Retinal pigment epithelial cell (primary cell): ENCODE measurements around a stretch of chr11.

DNA sequence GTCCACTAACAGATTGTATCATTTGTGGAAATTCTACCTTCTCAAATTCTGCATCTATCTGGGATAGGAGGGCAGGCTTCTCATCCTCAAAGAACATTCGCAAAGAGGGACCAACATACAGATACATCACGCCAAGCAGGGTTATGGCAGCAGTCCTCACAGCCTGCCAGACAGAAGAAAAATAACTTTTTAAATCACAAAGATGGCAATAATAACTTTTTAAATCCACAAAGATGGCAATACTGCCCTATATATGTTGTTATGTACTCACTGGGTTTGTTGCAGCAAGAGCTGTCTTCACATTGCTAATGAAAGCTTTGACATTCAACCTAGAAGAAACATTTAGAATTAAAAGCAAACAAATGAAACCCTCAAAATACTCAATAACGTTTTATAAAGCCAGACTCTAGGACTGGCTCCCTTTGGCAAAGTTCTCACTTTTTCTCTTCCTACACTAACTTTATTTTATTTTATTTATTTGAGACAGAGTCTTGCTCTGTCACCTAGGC lies 61.2 kb downstream of the F2 start:
- RRBS, result no CpG with 5 or more reads among the region's 3 CpGs

DNA sequence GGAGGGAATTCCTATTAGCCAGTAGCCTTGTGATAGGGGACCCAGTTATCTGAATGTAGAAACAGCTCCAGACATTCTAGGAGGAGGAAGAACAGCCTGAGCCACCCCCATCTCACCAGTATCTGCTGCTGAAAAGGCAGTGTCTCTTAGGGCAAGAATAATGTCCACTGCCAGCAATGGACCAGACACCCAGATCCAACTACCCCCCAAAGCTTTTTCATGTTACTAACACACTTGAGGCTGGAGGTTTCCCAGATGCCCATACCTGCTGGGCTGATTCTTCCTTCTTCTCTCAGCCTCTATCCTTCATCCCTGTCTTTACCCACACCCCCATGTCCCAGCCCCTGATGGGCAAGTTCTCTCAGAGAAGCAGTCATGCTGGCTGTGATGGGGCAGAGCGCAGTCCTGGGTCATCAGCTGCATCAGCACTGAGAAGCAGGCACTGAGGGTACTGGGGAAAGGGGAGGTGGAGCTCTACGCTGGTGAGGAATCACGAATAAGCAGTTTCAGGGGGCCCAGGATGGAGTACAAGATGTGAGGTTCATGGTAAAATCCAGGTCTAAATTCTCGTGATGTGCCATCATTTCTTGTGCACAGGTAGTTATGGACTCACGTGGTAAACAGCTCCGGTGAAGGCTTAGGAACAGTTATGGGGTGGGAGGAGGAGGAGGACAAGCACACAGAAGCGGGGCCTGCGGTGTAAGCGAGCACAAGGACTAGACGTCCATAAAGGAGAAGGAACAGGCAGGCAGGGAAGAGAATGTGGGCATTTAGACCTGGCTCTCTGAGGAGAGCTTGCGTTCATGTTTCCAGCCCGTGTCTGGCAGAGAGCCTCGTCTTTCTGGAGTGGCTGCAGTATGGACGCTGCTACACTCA lies 12.4 kb upstream of the CKAP5 start:
- RRBS, result no CpG with 5 or more reads among the region's 14 CpGs

DNA sequence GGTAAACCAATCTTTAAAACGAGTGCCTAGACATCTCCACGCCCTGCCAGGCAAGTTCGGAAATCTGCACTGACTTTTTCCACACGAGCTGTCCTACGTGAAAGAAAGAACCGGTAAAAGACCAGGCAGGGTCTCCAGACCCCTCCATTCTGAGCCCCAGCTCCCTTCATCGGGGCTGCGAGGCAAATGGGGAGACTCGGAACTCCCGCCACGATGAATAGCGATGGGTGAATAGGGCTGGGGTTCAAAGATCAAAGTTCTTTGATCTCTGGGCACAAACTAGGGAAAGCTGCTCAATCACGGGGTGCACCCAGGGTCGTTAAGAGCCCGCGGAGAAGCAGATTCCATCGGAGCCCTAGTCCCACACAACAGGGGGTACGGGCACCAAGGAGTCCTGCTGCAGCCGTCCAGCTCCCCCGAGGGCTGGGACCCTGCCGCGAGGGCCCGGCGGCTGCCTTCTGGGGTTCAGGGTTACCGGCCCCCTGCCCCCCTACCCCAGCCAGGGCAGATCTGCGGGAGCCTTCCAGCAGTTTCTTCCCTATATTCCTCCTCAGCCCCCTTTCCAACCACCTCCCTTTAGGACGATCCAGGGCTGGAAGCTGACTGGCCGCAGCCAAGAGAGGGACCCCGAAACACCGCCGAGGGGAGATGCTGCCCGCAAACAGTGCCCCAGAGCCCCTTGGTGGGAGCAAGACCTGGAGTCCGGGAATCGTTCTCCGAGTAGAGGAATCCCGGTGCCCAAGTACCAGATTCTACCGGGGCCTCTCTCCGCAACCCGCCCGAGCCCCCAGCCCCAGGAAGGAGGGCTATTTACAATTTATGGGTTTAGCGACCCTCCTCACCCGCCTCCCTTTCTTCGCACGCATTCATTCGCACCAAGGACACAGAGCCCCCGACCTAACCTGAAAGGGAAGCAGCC lies 986 bp downstream of the LRP4 start:
- RRBS, result no CpG with 5 or more reads among the region's 46 CpGs

DNA sequence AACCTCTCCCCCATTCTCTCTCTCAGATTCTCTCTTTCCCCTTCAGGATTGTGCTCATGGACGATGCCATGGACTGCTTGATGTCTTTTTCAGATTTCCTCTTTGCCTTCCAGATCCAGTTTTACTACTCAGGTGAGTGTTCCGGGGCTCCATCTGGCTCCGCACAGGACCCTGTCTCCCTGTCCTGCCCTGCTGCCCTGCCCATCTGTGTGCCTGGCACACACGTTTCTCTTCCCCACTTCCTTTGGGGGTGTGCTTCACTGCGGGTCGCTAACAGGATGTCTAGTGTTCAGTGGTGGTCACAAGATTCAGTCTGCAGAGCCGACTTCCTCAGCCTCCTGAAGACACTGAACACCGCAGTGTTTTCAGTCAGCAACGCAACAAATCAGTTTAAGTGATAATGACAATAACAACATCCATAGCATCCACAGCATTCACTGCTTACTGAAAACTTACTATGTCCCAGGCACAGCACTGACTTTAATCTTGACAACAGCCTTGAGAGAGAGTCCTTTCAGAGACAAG lies 21.5 kb downstream of the ARFGAP2 start:
- RRBS, result no CpG with 5 or more reads among the region's 9 CpGs

- RRBS, result no CpG with 5 or more reads among the region's 10 CpGs
These were observed 14.9 kb downstream of the ARFGAP2 start for GRCh38 chr11:47161699-47162294.

GRCh38 chr11:47215986-47216928 lies 1.5 kb downstream of the DDB2 start:
- RRBS, result no CpG with 5 or more reads among the region's 15 CpGs

GRCh38 chr11:47254306-47254776 lies 3.5 kb upstream of the NR1H3 start:
- RRBS, result no CpG with 5 or more reads among the region's 3 CpGs

GRCh38 chr11:47324114-47324621 lies 28.3 kb downstream of the MYBPC3 start:
- RRBS, result no CpG with 5 or more reads among the region's 12 CpGs

DNA sequence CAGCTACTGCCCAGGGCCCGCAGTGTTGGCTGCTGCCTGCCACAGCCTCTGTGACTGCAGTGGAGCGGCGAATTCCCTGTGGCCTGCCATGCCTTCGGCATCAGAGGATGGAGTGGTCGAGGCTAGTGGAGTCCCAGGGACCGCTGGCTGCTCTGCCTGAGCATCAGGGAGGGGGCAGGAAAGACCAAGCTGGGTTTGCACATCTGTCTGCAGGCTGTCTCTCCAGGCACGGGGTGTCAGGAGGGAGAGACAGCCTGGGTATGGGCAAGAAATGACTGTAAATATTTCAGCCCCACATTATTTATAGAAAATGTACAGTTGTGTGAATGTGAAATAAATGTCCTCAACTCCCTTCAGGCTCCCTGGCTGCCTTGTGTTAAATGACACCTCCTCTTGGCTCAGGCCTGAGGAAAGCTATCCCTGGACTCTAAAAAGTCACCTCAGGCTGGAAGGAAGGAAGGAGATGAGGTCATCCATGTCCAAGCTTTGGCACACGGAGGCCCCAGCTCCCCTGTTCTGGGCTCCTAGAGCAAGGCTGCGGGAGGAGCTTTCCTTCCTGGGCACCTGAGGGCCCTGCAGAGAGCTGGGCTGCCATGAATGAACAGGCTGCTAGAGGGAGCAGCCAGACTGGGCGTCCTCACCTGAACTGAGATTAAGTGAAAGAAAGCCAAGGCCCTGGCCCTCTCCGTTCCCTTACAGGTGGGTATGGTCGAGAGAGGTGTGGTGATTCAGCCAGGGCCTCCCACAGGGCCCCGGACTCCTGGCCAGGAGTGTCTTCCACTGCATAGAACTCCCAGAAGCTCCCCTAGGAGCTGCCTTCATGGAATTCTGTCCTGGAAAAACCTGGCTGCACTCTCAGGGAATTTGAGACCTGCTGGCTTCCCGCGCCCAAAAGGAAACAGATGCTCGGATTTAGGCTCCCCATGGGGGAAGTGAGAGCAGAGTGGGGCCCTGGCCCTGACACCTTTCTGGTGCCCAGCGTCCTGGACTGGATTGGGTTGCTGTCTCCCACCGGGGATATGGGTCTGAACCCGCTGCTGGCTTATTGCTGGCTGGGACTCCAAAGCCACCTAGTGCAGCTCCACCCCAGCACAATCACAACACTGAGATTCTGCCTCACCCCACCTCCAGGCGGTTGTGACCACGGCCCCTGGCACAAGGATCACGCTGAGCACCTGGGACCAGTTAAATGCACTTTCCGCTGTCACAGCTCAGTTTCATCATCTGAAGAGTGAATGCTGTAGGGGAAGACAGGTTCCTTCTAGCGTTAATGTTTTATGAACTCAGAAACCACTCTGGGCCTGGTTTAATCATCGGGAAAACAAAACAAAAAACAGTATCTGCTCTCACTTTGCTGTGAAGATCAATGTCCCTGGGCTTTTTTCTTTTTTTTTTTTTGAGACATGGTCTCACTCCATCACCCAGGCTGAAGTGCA lies 22.3 kb downstream of the MYBPC3 start:
- RRBS, result no CpG with 5 or more reads among the region's 25 CpGs

DNA sequence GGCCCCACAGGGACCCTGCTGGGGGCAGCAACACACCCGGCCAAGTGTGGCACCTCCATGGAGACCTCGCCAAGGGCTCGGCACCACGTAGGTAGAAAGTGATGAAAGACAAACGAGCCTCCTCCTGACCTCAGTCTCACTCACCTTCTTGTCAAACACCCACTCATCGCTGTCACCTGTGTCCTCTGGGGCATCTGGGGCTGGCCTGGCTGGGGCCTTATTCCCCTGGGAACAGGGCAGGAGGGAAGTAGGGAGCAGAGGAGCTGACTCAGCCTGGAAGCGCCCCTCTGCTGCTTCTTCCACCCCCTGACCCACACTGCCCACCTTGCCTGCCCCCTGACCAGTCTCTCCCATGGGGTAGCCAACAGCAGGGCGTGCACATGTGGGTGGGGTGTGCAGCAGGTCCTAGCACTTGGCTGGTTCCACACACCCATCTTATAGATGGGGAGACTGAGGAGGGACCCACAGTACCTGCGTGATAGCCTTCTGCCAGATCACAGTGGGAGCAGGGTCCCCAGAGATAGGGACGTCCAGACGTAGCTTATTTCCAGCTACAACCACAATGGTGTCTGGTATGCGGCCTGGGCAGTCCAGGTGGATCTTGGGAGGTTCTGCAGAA lies 13.2 kb downstream of the MYBPC3 start:
- RRBS, result no CpG with 5 or more reads among the region's 12 CpGs

DNA sequence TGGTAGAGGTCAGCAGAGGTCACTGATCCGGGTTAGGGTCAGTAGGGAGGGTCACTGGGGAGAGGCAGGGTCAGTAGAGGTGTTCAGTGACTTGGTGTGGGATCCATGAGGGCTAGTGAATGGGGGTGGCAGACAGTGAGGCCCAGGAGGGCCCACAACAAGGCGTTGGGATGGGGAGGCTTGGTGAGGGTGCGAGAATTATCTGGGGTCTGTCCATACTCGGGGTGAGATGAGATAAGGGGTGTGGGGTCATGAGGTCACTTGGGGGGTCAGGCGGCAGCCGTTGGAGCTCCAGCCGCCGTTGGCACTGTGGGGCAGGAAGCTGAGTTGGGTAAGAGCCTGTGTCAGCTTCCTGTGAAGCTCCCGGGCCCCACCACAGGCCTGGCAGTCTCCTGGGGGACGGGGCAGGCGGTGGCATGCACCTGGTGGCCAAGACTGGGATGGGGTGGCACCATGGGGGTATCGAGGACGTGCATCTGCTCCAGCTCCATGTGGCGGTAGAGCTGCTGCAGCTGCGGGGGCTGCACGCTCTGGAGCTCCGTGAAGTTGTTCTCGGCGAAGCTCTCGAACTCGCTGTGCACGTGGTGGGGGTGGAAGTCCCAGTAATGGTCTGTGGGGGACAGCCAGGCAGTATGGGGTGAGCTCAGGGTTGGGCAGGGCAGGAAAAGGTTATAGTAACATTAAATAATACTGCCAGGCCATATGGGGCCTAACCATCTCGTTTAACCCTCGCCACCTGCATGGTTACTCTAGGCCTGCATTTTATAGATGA lies 7.1 kb upstream of the MYBPC3 start:
- RRBS, result 29% methylated on average over 1 of the region's 24 CpGs

DNA sequence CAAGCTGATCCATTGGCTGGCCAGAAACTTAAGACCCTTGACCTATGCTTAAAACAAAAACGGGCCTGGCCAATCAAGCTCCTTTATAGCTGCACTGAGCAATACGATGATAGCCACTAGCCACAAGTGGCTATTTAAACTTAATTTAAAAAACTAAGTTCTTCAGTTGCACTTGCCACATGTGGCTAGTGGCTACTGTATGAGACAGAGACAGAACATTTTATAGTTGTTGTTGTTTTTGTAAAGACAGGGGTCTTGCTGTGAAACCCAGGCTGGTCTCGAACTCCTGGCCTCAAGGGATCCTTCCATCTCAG lies 45.7 kb upstream of the RAPSN start:
- RRBS, result no CpG with 5 or more reads among the region's 3 CpGs

GRCh38 chr11:47589921-47590651 lies 3.6 kb downstream of the FAM180B start:
- RRBS, result 2% methylated on average over 14 of the region's 115 CpGs

- RRBS, result no CpG with 5 or more reads among the region's 6 CpGs
These were observed 8.8 kb upstream of the AGBL2 start for GRCh38 chr11:47723875-47724425.

DNA sequence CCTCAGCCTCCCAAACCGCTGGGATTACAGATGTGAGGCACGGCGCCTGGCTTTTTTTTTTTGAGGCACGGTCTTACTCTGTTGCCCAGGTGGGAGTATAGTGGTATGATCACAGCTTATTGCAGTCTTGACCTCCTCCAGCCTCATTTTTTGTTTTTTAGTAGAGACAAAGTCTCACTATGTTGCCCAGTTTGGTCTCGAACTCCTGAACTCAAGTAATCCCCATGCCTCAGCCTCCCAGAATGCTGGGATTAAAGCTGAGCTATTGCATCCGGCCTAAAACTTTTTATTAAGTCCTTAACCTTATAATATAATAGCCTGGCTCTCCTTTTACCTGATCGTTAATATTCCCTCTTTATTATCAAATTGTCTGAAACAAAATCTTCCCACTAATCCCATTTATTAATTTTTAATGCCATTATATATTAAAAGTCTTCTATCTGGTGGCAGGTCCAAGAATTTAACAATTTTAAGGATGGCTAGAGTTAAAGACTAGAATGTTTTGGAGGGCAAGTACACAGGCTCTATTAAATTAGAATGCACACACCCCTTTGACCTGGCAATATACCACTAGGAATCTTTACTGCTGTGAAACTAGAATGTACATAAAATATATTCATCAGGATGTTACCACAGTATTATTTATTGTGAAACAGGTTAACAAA lies 23.9 kb upstream of the AGBL2 start:
- RRBS, result no CpG with 5 or more reads among the region's 7 CpGs

GRCh38 chr11:47924410-47924814 lies 55.9 kb upstream of the PTPRJ start:
- RRBS, result no CpG with 5 or more reads among the region's 3 CpGs

GRCh38 chr11:48080882-48081991 lies 100.9 kb downstream of the PTPRJ start:
- RRBS, result 24% methylated on average over 5 of the region's 23 CpGs

GRCh38 chr11:48094312-48094773 lies 114.0 kb downstream of the PTPRJ start:
- RRBS, result no CpG with 5 or more reads among the region's 5 CpGs

DNA sequence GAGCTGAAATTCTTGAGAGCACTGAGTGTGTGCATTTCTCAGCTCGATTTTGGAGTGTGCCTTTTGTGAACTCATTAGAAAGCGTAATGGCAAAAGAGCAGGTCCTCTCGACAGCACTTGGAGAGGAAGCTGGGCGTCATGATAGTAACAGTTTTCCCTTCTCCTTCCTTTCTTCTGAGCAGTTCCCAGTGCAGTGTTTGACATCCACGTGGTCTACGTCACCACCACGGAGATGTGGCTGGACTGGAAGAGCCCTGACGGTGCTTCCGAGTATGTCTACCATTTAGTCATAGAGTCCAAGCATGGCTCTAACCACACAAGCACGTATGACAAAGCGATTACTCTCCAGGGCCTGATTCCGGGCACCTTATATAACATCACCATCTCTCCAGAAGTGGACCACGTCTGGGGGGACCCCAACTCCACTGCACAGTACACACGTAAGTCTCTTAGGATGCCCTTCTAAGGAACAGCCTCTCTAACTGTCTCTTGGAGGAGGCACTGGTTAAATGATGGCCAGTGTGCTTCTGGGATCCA lies 80.7 kb upstream of the OR4B1 start:
- RRBS, result no CpG with 5 or more reads among the region's 14 CpGs

DNA sequence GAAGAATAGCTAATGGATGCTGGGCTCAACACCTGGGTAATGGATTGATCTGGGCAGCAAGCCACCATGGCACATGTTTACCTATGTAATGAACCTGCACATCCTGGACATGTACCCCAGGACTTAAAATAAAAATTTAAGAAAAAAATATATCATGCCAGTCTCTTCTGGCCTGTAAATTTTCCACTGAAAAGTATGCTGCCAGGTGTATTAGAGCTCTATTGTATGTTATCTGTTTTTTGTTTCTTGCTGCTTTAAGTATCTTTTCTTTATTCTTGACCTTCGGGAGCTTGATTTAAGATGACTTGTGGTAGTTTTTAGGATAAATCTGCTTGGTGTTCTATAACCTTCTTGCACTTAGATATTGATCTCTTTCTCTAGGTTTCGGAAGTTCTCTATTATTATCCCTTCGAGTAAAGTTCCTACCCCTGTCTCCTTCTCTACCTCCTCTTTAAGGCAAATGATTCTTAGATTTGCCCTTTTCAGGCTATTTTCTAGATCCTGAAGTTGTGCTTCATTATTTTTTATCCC lies 8.0 kb downstream of the OR4S1 start:
- RRBS, result no CpG with 5 or more reads among the region's 3 CpGs